ENCODE measurements around a stretch of chr13.

GRCh38 chr13:97114815-97115419 is 107.2 kb upstream of the MBNL2 start:
- PRO-cap, 2 experiments, result no peak in any of the 2 experiments
- RAMPAGE, long total RNA, 4 experiments, result no peak in any of the 4 experiments

- PRO-cap, 2 experiments, result peak in 1 of 2 experiments; most common plus-strand start chr13:97125764 (in 1); most common minus-strand start chr13:97125653 (in 1)
- RAMPAGE, long total RNA, 4 experiments, result no peak in any of the 4 experiments
Observed at GRCh38 chr13:97125389-97125967, 96.7 kb upstream of the MBNL2 start.

DNA sequence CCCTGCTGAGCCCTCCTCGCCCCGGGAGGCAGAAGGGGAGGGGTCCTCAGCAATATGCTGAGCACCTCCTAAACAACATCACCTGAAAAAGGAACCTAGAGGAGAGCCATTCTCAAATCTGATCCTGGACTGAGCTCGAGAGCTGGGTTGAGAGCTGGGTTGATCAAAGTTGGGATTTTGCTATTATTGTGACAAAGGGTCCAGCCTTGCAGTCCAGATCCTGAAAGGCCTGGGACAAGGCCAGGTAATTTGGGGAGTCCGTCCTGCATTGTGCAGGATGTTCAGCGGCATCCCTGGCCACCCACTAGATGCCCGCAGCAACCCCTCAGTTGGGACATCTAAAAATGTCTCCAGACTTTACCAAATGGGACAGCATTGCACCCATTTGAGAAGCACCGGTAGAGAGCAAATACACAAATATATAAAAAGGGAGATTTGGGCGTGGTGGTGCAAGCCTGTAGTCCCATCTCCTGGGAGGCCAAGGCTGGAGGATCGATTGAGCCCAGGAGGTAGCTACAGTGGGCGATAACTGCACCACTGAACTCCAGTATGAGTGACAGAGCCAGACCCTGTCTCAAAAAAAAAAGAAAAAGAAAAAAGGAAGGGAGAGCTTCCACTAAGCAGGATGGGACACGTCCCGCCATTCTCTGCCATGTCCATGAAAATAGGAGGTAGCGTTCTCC is 129.5 kb downstream of the STK24 start:
- PRO-cap, 2 experiments, result no peak in any of the 2 experiments
- RAMPAGE, long total RNA, 4 experiments, result no peak in any of the 4 experiments

- PRO-cap, 2 experiments, result no peak in any of the 2 experiments
- RAMPAGE, long total RNA, 4 experiments, result no peak in any of the 4 experiments
Observed at GRCh38 chr13:98451570-98452873, 124.9 kb downstream of the STK24 start.

DNA sequence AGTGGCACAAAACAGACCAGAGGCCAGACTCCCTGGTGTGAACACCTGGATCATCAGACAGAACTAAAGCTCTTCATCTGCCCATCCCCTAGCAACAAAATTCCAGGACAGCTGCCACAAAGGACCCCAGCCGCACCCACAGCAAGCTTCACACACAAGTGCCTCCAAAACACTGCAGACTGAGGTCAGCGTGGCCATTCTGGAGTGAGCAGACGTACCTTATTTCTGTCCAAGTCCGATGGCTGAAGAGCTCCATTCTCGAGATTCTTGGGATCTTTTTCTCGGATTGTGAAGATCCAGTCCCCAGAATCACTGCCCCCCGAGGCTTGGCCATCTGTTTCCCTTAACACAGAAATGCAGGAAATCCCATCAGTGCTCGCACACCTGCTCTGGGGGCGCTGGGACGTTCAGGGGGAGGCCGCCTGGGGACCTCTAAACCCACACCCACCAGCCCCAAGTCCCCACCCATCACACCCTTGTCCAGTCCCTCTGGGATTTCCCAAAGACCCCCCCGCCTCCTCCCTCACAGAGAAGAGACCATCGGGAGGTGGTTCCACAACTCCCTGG is 115.3 kb downstream of the STK24 start:
- PRO-cap, 2 experiments, result no peak in any of the 2 experiments
- RAMPAGE, long total RNA, 4 experiments, result start-site peak on the minus strand in 1 of 4 experiments, centred at position 314 of the sequence, 16 reads per replicate

GRCh38 chr13:98476490-98477081 is 100.3 kb downstream of the STK24 start:
- PRO-cap, 2 experiments, result no peak in any of the 2 experiments
- RAMPAGE, long total RNA, 4 experiments, result no peak in any of the 4 experiments

DNA sequence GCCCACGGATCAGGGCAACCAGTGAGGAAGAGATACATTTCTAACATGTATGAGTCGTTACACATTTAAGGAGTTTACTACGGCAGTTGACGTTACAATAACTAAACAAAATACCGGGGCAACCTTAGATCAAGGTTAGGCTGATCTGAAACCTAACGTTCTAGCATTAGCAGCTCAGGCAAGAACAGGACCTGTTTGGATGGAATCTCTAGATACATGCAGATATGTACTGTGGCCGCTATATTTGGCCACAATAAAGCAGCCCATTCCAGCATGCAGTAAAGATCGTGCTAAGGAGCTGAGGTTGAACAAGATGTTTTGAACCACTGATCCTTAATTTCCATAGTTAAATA is 60.2 kb downstream of the STK24 start:
- PRO-cap, 2 experiments, result no peak in any of the 2 experiments
- RAMPAGE, long total RNA, 4 experiments, result no peak in any of the 4 experiments

DNA sequence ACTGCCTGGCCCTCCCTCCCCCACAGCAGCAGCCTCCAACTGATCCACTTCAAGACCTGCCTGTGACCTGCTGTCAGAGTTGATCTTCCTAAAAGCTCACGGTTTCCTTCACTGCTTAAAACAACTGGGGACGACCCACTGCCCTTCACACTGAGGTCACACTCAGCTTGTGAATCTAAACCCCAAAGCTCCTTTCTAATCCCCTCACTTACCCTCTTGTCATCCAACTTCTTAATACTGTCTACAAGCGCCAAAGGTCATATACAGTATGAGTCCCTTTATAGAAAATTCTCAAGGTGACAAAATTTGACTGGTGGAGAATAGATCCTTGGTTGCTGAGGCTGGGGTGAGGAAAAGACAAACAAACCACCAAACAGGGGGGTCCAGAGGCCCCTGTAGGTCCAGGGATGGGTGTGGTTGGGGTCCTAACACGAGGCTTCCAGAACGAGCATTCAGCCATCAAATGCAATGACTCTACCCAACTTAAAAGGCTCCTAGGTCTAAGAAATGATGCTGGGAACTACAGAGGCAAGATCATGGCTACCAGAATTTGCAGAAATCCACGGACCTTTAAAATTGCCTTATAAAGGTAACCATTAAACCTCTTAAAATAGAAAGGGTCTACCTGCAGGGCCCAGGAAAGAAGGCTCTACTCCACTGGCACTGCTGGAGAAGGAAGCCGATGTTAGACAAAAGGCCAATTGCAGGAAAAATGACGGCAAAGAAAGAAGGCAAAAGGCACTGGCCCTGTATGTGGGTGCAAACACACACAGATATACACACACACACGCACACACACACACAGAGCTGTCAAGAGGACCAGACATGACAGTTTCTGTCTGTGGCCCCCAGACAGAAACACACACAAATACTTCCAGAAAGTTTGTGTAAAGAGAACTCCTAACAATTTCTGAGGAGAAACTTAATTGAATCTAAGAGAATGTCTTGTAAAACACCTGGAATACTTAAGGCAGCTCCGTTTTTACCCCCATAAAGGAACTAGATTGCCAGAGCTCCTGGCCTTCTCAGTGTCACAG is 47.3 kb downstream of the STK24 start:
- PRO-cap, 2 experiments, result no peak in any of the 2 experiments
- RAMPAGE, long total RNA, 4 experiments, result start-site peak on the minus strand in 1 of 4 experiments, centred at position 68 of the sequence, 5 reads per replicate

GRCh38 chr13:98569030-98570188 is 7.5 kb downstream of the STK24 start:
- PRO-cap, 2 experiments, result no peak in any of the 2 experiments
- RAMPAGE, long total RNA, 4 experiments, result no peak in any of the 4 experiments

GRCh38 chr13:98751856-98752521 is 483 bp downstream of the SLC15A1 start:
- PRO-cap, 2 experiments, result no peak in any of the 2 experiments
- RAMPAGE, long total RNA, 4 experiments, result no peak in any of the 4 experiments

DNA sequence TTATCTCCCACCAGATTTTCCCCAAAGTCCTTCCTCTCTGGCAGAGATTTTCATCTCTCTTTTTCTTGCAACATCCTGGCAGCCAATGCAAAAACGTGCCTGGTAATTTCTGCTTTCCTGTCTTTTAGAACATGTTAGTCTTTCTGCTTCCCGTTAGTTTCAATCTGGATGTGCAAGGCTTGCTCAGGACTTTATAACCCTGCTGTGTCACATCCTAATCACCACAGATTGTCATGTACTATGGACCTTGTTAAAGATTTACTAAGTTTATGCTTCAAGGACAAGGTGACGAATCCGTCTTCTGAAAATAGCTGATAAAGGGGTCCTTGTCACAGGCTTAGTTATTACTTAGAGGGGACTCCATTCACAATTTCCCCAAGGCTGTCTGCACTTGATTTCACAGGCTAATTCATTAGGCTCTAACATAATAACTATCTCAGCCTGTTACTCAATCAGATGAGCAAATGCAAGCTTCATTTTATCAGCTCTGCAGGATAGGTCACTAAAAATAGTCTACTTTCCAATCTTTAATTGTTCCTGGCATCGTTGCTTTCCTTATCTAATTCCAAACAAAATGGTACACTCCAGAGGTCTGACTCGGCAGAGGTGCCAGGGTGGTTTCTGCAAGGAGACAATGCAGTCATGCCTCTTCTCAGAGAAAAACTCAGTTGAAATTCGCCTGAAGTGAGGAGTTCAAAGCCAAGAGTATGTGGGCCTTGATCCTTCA is 69.6 kb upstream of the SLC15A1 start:
- PRO-cap, 2 experiments, result no peak in any of the 2 experiments
- RAMPAGE, long total RNA, 4 experiments, result no peak in any of the 4 experiments

GRCh38 chr13:98827399-98827980 is 75.0 kb upstream of the SLC15A1 start:
- PRO-cap, 2 experiments, result no peak in any of the 2 experiments
- RAMPAGE, long total RNA, 4 experiments, result no peak in any of the 4 experiments

- PRO-cap, 2 experiments, result peak in 1 of 2 experiments; most common plus-strand start chr13:98985196 (in 1)
- RAMPAGE, long total RNA, 4 experiments, result no peak in any of the 4 experiments
Observed at GRCh38 chr13:98985032-98985465, 7.2 kb upstream of the DOCK9 start.

GRCh38 chr13:98988688-98989626 is 11.1 kb upstream of the DOCK9 start:
- PRO-cap, 2 experiments, result no peak in any of the 2 experiments
- RAMPAGE, long total RNA, 4 experiments, result start-site peak on the minus strand in 1 of 4 experiments, at chr13:98989273-98989319 at its widest, 11 reads per replicate

DNA sequence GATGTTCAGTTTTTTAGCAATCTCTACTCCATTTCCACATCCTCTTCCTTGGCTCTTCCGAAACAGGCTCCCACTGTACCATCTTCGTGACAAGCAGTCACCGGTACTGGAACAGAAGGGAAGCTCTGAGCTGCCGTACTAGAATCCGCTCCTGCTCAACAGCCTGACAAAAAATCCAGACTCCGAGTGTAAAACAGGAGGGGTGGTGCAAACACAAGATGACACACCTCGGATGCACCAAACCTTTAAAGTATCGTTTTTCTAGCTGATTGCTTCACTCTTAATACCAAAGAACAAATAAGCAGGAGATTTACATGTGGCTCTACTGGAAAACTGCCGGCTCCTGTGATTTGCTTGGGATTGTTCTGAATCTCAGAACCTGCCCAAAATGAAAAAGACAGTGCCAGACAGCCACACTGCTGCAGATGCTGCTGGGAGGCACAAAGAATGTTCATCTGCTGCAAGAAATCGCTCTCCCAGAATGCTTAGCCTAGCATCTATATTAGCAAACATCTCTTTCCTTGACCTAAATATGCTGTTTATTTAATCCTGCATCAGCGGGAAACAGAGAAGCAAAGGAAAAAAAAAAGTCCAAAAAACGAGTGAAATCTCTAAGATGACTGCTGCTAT is 37.9 kb upstream of the DOCK9 start:
- PRO-cap, 2 experiments, result no peak in any of the 2 experiments
- RAMPAGE, long total RNA, 4 experiments, result no peak in any of the 4 experiments

DNA sequence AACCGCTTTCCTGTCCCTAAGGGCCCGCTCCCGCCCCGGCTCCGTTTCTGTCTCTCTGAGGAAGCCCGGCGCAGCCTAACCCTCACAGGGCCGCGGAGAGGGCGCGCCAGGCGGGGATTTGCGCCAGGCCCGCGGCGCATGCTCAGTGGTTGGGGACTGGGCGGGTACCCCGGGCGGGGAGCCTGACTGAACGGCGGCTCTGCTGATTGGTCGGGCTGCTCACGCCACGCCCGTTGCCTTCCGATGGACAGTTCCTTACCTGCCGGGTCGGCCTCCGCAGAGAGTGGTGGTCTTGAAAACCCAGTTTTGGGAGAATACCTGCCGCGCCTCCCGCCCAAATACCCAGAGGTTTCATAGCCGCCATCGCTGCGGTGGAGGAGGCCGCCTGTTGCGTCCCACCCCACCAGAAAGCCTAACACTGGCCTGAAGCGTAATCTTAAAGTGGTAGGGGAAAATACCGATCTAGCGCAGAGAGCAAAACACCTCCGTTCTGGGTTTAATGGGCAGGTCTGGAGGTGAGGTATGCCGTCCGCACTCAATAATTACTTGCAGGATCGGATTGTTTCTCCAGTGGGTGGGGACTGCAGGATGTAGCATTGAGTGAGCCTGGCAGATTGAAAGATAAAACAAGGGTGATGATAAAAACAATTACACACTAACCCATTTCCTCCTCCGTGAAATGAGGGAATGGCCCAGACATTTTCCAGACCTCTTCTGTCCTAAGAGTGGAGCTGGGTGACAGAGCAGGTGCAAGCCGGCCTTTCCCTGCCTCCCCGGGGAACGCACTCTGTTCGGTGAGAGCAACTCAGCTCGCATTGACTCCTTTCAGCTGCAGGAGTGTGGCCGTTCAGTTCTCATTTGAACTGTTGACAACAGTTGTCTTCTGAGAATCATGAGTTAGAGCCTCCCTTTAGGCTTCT is 110.0 kb upstream of the DOCK9 start:
- PRO-cap, 2 experiments, result peak in 2 of 2 experiments; most common plus-strand start position 250 of the sequence (in 2); most common minus-strand start position 49 of the sequence (in 2)
- RAMPAGE, long total RNA, 4 experiments, result no peak in any of the 4 experiments

GRCh38 chr13:99199603-99200030 is 1.0 kb upstream of the UBAC2 start:
- PRO-cap, 2 experiments, result no peak in any of the 2 experiments
- RAMPAGE, long total RNA, 4 experiments, result no peak in any of the 4 experiments

DNA sequence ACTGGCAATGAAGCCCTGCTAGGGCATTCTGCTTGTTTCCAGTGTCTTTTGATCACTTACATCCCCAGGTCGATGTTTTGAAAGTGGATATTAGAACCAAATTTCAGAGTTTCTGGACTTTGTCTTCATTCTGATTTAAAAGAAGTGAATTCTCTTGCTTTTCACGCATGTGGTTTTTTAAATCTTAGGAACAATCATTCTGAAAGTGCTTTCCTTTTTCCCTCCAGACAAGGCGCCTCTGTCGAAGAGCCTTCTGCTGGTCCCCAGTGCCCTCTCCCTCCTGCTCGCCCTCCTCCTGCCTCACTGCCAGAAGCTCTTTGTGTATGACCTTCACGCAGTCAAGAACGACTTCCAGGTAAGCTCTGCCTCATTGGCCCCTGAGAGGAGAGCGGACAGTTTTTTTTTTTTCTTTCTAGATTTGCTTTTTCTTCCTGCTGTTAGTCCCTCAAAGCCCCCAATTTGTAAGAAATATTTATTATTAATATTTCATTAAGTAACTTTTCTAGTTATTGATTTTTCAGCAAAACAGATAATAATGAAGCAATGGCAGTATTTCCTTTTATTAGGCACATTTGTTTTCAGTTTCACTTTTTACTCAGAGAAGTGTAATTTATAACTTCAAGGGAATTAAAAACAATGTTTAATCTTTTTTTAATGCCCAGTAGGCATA is 19.8 kb downstream of the GPR18 start:
- PRO-cap, 2 experiments, result no peak in any of the 2 experiments
- RAMPAGE, long total RNA, 4 experiments, result start-site peak on the plus strand in 1 of 4 experiments, centred at position 211 of the sequence, 8 reads per replicate

DNA sequence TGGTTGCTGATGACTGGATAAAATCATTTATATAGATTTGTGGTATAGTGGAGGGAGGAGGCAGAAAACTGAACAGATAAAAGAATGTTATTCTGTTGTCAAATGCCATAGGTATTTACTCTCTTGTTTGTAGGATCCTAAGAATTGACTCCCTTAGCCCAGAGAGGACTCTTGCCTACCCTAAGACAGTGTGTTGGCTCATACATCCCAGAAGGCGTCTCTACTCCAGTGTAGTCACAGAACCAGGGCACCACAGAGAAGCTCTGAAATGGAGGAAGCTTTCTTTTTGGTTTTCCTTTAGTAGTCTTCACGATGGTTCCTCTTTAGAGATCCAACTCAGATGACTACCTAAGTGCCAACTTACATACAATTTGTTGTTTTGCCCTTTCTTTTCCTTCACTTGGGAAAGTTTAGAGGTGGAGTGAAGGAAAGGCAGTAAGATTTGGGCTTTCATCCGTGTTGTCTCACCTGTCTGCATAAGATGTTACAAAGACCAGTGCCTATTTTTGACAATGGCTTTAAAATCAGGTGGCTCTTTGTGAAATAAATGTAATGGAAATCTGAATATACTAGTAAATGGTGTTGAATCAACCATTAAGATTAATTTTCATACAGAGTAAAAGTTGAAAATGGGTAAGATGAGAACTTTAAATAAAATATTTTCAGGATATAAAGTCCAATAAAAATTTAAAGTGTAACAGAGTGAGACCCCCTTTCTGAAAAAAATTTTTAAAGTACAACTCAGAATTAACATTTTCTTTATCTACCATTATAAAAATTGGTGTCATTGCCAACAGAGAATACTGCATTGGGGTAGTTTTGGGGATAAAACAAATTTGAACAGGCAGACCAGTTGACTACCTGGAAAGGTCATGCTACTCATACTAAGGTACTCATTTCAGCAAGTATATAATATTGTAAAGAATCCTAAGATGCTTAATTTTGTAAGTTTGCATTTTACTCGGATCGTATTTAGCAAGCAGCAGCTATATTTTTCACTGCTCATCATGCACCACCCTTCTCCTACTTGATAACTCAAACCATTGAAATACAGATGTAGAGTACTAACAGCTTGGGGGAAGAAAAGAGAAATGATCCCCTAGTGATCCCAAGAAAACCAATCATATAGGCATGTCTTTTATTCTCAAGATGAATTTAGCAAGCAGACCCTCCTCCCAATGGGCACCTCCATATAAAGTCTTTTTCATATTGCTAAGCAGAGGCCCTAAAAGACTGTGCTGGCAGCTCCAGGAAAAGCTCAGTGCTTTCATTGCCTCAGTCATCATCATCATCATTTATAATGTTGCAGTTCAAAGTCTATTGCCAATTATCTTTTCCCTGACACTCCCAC is 13.6 kb downstream of the GPR183 start:
- PRO-cap, 2 experiments, result no peak in any of the 2 experiments
- RAMPAGE, long total RNA, 4 experiments, result no peak in any of the 4 experiments

DNA sequence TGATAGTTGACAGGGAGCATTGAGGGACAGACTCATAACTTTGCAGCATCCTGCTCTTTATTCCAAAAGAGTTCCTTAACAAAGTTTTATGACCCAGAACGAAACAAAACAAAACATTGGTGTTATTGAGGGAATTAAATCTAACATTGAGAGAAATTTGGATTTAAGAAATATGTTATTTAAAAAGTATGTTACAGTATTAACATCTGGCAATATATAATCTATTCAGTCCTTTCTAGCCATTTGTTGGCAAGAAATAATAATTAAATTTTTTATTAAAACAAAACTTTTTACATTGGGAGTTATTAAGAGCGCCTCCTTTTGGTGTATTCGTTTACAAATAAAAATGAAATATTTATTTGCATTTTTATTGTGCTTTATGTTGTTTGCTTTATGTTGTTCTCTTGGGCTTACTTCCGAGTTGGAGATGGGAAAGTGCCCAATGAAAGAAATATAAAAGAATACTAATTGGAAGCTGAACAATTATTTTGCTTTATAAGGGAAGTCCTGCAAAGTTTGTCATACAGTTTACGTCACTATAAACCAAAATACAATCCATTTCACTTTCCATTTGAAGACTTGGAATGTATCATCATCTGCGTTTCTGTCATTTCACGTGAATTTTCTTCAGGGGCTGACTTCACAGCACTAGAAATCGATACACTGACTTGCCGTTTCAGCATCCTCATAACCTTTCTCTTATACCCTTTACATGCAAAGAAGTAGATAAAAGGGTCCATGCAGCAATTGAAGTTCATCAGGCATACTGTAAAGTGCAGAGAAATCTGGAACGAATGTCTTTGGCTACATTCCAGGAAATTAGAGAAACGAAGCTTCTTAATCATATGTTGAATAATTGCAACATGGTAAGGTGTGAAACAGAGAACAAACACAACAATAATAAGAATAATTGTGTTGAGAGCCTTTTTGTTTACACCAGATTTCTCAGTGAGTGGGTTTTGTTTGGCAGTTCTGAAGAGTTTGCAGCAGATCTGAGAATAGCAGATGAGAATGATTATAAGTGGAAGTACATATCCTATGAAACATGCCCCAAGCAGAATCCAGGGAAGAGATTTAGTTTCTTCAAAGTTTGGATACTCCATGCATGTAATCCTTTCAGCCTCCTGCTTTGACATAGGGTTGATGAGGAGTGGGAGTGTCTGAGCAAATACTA is 12.3 kb downstream of the GPR183 start:
- PRO-cap, 2 experiments, result no peak in any of the 2 experiments
- RAMPAGE, long total RNA, 4 experiments, result start-site peak on the minus strand in 1 of 4 experiments, centred at position 687 of the sequence, 7 reads per replicate